ENCODE measurements around the genes NPY5R, TRIM61, CPE and TLL1.

DNA sequence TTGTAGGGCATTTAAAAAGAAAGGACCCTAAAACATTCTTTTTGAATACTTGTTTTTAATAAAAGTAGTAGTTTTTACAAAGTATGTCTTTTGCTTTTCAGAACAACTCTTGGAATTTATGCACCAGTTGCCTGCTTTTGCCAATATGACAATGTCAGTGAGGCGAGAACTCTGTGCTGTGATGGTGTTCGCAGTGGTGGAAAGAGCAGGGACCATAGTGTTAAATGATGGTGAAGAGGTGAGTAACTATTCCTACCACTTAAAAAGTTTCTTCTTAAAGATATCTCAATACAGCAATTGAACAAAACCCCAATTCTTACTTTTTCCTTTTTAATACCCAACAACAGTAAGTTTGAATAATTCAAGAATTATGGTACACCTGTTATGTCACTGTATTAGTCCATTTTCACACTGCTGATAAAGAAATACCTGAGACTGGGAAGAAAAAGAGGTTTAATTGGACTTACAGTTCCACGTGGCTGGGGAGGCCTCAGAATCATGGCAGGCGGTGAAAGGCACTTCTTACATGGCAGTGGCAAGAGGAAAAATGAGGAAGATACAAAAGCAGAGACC is 219.5 kb downstream of the RAPGEF2 start:
- RRBS = no CpG with 5 or more reads among the region's 4 CpGs

DNA sequence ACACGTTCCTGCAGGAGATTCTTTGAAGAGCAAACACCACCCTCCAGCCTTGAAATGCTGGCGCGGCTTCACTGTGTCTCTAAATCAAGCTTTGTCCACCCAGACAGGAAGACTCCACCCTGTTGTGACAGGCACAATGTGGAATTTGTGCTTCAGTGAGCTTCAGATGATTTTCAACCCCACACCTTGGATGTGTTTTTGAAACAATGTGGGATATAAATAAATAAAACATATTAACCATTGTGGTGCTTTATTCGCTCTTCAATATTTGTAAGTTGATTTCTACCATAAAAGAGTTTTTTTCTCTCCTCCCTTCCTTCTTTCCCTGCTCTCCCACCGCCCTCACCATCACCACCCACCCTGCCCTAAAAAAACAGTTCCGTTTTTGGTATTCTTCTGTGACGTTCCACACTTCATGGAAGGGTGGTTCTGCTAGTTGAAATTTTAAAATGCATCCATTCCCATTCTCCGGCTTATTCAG is 264.2 kb downstream of the RAPGEF2 start:
- RRBS = no CpG with 5 or more reads among the region's 8 CpGs

GRCh38 chr4:159369270-159369528 is 266.3 kb downstream of the RAPGEF2 start:
- RRBS = no CpG with 5 or more reads among the region's 5 CpGs

GRCh38 chr4:159382727-159383359 is 280.0 kb downstream of the RAPGEF2 start:
- RRBS = no CpG with 5 or more reads among the region's 8 CpGs

- RRBS = no CpG with 5 or more reads among the region's 17 CpGs
These were observed 287.8 kb downstream of the RAPGEF2 start for GRCh38 chr4:159390551-159391159.

GRCh38 chr4:159504604-159505284 is 401.9 kb downstream of the RAPGEF2 start:
- RRBS = no CpG with 5 or more reads among the region's 6 CpGs

DNA sequence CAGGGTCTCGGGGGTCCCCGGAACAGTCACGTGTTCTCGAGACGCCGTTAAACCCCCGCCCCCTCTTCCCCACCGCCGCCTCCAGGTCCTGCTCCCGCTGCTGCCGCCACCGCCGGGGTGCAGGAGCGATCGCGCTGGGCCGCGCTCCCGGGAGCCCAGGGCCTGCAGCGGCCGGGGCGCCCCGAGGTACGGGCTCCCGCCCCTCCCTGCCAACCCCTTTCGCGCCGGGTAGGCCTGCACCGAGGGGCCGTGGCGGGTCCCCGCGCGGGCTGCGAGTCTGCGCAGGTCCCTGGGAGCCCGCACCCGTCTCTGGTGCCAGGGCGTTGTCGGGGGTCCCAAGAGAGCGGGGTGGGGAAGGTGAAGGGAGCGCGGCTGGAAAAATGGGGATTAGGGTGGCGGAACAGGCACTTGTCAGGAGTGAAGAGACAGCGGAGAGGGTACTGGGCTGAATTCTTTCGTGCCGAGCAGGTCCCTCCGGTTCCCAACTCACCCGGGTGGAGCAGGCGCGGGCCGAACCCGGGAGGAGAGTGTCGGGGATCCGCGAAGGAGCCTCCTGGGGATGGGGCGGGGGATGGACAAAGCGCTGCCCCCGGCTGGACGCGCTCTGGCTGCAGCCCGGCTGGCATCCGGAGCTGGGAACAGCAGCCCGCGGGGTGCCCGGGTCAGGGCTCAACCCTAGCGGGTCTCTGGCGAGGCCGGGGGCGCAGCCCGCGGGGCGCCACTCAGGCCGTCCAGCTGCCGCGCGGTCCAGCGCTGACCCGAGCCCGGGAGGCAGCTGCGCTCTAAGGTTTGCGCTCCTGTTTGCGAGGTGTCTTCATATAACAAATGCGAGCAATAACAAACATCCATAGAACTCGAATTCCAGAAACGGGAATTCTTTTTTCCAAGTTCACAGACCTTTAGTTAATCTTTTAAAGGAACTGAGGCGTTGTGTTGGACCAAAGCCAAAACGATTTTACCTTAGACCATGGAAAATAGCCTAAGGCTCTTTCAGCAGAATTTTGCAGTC is at the start of gene NPY5R:
Gene NPY5R, plus strand, starts transcription at position 78 of the 1,009 bp plus-strand sequence.
- RRBS = 2% methylated on average over 46 of the region's 88 CpGs

- RRBS = no CpG with 5 or more reads among the region's 18 CpGs
These were observed 536 bp upstream of the TMA16 start for GRCh38 chr4:163493966-163494342.

DNA sequence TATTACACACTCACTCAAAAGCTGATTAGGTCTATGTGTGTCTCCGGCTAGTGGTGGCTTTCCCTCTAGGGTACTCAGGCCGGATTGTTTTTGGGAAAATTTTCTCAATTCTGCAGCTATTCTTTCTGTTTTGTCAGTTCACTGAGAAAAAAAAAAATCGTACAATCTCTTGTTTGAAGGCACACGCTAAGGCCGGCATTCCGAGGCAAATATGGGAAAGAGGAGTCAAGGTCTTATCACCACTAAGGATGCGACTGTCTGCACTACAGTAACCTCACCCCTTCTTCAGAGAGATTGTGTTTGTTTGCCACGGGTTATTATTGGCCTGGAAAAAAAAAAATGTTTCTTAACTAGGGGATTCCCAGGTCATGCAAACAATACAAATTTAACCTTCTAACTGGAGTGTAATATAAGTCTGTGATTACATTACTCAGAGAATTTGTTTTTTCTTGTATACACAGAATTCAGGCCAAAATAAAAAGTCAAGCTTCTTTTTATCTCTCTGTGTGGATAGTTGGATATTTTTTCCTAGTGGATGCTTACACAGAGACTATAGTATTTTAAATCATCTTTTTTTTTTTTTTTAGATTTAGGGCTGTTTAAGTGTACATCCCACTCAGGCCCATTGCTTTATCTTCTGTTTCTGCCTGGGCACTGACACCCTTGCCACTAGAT is 168.3 kb downstream of the TMA16 start:
- RRBS = 6% methylated on average over 3 of the region's 8 CpGs

- RRBS = no CpG with 5 or more reads among the region's 5 CpGs
These were observed 169.2 kb downstream of the TMA16 start for GRCh38 chr4:163663512-163664336.

GRCh38 chr4:164977229-164978041 is at the start of gene TRIM61:
TRIM61 (minus strand) TSS chr4:164977657.
- RRBS = 37% methylated on average over 7 of the region's 25 CpGs

DNA sequence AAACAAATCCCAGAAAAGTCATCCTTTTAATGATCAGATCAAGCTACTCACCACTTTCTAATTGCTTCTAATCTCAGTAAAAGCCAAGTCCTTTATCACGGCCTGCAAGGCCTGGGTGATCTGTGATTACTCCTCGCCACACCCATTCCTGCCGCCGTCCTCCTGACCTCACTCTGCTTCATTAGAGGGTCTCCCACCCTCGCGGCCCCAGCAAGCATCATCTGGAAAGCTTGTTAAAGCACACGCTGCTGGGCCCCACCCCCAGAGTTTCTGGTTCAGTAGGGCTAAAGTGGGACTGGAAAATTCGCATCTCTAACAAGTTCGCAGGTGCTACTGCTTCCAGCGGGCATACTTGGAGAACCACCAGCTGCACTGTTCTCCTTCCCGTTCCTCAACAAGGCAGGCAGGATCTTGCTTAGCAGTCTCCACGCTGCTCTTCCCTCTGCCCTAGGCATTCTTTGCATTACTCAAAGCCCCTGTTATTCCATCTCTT is 949 bp upstream of the KLHL2 start:
- RRBS = no CpG with 5 or more reads among the region's 12 CpGs

- RRBS = no CpG with 5 or more reads among the region's 7 CpGs
These were observed 31.4 kb downstream of the GK3 start for GRCh38 chr4:165247834-165248726.

DNA sequence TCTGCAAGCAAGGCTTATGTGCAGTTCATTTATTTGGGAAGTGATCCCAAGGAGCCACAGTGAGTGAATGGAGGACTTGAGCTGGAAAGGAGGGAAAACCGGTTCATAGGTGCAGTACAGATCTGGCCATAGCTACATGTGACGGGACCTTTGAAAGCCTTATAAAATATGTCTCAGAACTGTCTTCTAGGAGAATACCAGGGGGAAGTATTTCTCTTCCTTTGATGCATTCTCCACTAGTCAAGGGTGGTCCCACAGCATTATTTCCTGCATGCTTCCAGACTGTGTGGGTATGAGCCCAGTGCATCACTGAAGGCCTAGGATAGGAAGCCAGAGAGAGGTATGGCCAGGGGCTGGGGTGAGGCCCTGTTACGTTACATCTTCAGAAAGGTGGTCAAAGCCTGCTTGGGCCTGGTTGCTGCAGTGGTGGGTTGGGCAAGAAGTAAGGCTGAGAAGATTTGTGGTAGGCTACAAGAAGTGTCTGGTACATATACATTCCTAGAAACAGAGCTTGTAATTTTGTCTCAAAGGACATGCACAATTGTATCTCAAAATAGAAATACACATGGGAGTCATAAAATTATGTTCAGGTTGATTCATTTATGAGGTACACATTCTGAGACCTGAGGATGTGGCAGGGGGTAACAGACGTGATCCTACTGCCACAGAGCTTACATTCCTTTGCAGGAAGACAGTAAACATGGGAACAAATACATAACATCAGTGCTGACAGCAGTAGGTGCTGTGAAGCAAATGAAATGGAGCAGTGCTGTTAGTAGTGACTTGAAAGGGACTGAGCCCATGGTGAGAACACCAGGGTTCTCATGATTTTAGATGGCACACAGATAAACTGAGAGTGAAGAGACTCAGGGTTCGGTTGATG is 22.1 kb downstream of the GK3 start:
- RRBS = no CpG with 5 or more reads among the region's 5 CpGs

DNA sequence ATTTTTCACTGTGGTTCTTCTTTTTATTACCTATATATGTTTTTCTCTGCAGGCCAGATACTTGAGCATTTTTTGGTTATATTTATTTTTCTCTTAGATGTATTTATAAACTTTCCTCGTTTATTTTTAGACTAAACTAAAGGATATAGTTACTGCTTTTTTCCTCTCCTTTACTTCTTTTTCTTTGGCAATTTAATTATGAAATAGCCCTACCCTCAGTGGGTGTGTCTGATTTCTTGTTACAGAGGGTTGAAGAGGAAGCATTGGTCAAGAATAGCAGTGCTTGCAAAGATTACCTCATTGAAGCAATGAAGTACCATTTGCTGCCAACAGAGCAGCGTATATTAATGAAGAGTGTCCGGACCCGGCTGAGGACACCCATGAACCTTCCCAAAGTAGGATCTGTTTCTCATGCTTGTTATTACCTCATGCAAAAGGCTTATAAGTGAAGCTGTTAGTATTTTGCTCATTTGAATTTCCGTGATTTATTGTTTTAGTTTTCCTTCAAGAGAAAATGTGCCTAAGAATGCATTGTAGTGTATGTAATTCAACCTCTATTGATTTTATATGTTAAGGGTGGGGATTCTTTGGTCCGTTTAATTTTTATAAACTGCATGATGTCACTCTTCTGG is 19.9 kb upstream of the GK3 start:
- RRBS = no CpG with 5 or more reads among the region's 6 CpGs

GRCh38 chr4:165330104-165330773 is 2.8 kb downstream of the MSMO1 start:
- RRBS = no CpG with 5 or more reads among the region's 3 CpGs

DNA sequence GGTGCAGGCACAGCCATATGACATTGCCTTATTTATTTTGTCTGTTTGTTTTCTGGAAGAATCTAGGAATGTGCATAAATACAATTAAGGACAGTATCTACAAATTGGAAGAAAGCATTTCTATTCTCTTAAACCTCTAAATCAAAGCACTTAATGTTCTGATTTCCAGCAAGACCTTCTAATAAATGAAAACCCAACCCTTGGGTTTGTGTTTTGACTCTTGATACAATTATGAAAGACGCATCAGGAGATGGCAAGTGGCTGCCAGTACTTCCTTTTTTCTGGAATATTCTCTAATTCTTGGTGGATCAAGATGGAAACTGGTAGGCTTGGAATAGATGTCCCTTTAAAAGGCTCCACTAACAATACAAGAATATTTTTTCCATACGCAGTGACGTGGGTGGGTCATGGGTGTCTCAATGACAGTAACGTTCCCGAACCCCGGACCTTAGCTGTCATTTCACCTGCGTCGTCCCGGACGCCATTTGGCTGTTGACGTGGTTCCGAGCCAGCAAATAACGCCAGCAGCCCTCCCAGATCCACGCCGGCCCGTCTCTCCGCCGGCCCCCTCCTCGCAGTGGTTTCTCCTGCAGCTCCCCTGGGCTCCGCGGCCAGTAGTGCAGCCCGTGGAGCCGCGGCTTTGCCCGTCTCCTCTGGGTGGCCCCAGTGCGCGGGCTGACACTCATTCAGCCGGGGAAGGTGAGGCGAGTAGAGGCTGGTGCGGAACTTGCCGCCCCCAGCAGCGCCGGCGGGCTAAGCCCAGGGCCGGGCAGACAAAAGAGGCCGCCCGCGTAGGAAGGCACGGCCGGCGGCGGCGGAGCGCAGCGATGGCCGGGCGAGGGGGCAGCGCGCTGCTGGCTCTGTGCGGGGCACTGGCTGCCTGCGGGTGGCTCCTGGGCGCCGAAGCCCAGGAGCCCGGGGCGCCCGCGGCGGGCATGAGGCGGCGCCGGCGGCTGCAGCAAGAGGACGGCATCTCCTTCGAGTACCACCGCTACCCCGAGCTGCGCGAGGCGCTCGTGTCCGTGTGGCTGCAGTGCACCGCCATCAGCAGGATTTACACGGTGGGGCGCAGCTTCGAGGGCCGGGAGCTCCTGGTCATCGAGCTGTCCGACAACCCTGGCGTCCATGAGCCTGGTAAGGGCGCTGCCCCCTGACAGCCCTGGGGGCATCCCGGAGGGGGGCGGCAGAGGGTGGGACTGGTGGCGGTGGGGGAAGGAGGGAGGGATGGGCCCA is at the start of gene CPE:
Gene CPE, plus strand, starts transcription at position 614 of the 1,233 bp plus-strand sequence.
- RRBS = 3% methylated on average over 35 of the region's 83 CpGs

- RRBS = no CpG with 5 or more reads among the region's 5 CpGs
These were observed 88.7 kb downstream of the CPE start for GRCh38 chr4:165467587-165467889.

DNA sequence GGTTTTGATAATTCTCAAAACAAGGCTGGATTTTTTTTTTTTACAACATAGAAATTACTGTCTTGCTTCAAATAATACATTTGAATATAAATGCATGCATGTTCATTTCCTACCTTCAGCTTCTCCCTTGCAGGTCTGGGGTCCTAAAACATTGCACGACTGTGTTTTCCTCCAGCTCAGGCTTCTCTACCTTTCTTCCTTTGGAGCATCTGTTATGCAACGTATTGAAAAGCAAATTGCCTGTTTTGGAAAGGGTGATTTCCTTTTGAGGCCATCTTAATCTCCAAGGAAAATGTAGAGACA is 115.6 kb upstream of the TLL1 start:
- RRBS = no CpG with 5 or more reads among the region's 2 CpGs

DNA sequence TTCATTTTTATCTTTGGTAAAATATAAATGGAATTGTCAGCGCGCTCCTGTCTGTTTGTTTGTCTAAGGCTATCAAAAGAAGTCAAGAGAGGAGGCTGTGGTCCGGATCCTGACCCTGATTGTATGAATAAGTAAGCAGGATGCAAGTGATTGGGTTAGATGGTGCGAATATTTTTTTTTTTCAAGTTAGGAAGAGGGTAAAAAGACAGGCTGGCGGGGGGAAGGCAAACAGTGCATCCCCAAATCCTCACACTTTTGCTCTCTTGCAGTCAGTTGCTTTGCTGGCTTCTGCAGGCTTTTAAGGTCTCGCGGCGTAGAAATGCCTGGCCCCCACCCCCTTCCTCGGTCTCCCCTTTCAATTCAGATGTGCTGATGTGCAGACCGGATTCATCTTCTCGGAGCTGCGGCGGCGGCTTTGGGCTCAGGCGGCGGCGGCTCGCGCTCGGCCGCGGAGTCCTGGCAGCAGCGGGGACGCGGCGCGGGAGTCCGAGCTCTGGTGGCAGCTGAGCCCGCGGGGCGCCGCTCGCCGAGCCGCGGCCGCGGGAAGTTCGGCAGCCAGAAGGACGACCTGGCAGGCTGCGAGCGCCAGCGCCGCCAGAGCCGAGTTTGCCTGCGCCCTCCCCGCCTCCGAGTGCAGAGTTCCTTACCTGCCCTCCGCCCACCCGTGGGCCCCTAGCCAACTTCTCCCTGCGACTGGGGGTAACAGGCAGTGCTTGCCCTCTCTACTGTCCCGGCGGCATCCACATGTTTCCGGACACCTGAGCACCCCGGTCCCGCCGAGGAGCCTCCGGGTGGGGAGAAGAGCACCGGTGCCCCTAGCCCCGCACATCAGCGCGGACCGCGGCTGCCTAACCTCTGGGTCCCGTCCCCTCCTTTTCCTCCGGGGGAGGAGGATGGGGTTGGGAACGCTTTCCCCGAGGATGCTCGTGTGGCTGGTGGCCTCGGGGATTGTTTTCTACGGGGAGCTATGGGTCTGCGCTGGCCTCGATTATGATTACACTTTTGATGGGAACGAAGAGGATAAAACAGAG is at the start of gene TLL1:
Gene TLL1, plus strand, starts transcription at position 226 of the 1,031 bp plus-strand sequence.
- RRBS = 1% methylated on average over 10 of the region's 74 CpGs

Data from hTERT-HM (cell line).